Endodermal cell (in vitro differentiated cells): ENCODE results near the genes LIMS3, NPHP1, TTL and SLC20A1.

DNA sequence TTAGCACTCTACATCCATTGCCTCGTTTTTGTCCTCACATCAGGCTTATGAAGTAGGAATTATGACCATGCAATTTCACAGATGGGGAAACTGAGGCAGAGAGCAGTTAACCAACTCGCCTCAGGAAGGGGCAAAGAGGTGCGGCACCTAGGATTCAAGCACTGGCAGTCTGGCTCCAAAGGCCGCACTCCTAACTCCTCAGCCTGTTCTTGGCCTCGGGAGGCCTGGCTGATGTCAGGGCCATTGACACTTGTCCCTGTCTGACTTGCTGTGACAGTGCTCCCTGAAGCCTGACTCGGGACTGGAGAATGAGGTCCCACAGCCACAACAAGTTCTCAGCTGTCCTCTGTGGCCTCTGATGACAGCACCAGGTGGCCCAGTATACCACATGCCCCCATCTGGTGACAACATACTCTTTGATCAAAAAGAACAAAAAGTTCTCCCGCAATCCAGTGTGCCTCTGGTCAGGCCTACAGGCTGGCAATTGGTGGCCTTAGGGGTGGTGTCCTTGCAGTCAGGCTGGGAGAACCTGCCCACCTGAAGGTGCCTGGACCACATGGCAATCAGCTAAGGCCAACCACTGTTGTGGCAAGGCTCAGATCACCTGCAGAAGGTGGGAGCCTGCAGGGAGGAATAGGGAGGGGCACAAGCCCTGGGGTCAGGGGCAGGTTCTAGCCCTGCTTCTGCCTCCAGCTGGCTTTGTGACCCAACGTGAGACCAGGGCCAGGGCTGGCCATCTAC is 102.6 kb downstream of the SEPTIN10 start:
- PRO-cap, result no peak

- PRO-cap, result no peak
Observed at GRCh38 chr2:109567849-109568048, 46.0 kb downstream of the SEPTIN10 start.

GRCh38 chr2:109675734-109676275 is 61.6 kb downstream of the SOWAHC start:
- PRO-cap, result no peak

DNA sequence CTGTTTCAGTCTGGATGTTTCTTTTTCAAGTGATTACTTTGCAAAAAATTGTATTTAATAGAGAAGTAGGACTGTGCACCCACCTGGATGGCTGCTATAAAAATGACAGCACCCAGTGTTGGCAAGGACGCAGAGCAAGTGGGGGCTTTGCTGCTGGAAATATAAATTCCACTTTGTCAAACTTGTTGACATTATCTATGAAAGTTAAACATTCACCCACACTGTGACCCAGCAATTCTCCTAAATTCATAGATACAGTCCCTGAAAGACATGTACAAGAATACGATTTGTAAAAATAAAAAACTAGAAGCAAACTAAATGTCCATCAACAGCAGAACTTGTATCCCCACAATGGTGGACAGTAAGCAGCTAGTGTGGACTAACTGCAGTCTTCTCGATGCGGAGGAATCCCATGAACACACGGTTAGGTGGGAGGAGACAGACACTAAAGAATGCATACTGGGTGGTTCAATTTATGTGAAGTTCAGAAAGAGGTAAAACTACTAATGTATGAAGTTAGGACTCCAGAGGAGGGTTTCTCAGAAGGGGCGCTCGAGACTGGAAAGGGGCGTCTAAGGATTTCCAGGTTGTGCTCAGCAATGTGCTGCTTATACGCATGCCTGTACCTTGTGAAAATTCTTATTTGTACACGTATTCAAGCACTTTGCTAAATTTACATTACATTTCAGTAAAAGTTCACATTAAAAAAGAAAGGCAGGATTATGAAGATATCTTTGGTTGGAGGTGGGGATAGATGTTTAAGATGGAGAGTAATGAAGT is 66.8 kb downstream of the SOWAHC start:
- PRO-cap, result no peak

GRCh38 chr2:109898446-109898960 is at the start of gene LIMS3:
LIMS3 (plus strand) TSS chr2:109898688.
- PRO-cap, result no peak

DNA sequence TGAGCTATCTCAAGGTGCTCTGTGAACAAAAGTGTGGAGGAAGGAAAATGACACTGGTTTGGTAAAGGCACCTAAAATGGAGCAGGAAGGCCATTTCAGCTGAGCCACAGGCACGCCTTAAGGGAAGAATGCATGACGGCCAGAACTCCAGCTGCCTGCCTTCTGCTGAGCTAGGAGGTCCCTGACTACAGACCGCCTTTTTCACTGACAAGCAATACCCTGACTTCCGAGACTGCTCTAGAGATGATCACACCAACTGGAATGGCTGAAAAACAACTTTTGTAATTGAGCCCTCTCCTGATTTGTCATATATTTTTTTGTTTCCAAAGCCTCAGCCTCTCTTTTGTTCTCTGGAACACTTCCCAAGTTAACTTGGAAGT is 61.0 kb downstream of the MALL start:
- PRO-cap, result bidirectional peak, plus-strand start at position 93 of the sequence, minus-strand start at position 130 of the sequence

DNA sequence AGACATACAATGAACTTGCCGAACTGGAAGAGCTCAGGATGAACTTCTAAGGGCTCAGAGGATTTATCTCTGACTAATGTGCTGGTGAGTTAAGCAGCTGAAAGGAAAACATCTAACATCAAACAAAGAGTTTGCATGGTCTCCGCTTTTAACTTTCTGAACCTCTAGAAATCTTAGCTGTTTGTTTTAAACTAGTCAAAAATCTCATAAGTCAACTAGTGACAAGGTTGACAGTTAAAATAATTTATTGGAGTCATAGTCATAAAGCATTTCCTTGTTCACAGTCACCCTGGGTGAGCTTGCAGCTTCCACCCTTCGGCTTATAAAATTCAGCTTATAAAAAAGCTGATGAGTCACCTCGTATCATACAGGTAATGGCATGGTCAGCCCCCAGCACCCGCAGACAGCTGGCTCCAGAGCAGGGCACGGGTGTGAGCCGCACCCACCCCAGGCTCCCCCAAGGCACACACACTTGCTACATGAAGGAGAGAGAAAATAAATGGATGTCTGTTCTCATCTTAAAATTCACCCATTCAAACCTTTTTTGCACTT is 9.6 kb downstream of the MALL start:
- PRO-cap, result no peak

- PRO-cap, result no peak
Observed at GRCh38 chr2:110116340-110116843, 770 bp upstream of the MALL start.

GRCh38 chr2:110170076-110170701 is 34.6 kb downstream of the NPHP1 start:
- PRO-cap, result no peak

DNA sequence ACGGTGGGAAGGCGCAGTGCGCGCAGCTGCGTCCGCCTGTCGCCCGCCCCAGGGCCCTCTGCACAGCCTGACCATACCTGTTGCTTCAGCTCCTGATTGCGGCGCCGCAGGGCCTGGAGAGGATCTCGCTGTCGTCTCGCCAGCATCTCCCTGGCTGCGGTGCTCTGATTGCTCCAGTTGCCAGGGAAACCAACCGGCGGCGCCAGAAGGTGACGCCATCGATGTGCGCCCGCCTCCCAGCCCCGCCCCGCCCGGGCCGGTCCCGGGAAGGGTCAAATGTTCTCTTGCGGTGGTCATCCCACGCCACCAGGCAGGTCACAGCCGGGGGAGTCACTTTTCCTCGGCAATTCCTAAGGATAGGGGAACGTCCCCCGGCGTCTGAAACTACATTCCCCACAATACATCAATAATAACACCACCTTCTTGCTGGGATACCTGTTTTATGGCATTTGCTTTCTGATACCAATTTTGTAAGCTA is at the start of gene NPHP1:
Gene NPHP1 (minus strand): TSS at position 191 of the 478 bp plus-strand sequence.
- PRO-cap, result bidirectional peak, plus-strand start at position 275 of the sequence, minus-strand start at position 60 of the sequence

GRCh38 chr2:111032483-111033476 is 87.9 kb upstream of the BCL2L11 start:
- PRO-cap, result no peak

GRCh38 chr2:111121836-111122076 is 1.0 kb downstream of the BCL2L11 start:
- PRO-cap, result no peak

- PRO-cap, result no peak
Observed at GRCh38 chr2:111176413-111177127, 55.9 kb downstream of the BCL2L11 start.

DNA sequence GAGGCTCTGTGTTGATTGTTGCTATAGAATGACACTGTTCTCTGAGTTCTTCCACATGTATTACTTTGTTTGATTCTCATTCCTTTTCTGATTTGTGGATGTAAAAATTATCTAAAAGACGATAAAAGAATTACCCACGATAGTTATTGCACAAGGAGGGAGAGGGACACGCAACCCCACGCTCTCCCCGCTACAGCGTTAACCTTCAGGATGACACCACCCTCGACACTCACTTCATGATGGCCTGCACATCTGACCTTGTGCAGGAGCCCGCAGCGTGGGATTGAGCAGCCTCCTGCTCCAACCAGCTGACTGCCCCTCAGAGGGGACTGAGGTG is 156.2 kb downstream of the BCL2L11 start:
- PRO-cap, result no peak

- PRO-cap, result no peak
Observed at GRCh38 chr2:111704349-111704782, 179.6 kb downstream of the ANAPC1 start.

GRCh38 chr2:111957676-111958649 is 59.6 kb downstream of the MERTK start:
- PRO-cap, result no peak

DNA sequence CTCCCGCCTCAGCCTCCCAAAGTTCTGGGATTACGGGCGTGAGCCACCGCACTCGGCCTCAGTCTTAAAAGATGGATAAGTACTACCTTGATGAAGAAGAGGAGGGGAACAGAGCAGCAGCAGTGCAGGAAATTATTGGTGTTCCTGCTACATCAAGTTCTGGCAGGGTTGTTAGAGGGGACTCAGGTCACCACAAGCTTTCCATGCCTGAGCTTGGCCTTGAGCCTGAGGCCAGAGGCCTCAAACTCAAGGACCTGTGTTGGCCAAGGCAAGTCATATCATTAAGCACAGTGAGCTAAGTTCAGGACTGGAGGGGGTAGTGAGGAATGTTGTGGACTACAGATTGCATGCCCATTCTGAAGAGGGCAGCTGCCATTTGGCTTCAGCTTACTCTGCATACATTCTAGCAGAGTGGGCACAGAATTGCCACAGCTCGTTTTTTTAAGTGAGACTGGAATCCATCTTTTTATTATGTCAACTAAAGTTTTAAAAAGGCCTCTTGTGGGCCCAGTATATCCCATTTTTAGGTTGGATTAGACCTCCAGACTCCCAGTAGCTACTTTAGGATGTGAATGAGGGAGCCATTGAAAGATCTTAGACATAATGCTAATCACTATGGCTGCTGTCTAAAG is 3.1 kb downstream of the TMEM87B start:
- PRO-cap, result no peak

DNA sequence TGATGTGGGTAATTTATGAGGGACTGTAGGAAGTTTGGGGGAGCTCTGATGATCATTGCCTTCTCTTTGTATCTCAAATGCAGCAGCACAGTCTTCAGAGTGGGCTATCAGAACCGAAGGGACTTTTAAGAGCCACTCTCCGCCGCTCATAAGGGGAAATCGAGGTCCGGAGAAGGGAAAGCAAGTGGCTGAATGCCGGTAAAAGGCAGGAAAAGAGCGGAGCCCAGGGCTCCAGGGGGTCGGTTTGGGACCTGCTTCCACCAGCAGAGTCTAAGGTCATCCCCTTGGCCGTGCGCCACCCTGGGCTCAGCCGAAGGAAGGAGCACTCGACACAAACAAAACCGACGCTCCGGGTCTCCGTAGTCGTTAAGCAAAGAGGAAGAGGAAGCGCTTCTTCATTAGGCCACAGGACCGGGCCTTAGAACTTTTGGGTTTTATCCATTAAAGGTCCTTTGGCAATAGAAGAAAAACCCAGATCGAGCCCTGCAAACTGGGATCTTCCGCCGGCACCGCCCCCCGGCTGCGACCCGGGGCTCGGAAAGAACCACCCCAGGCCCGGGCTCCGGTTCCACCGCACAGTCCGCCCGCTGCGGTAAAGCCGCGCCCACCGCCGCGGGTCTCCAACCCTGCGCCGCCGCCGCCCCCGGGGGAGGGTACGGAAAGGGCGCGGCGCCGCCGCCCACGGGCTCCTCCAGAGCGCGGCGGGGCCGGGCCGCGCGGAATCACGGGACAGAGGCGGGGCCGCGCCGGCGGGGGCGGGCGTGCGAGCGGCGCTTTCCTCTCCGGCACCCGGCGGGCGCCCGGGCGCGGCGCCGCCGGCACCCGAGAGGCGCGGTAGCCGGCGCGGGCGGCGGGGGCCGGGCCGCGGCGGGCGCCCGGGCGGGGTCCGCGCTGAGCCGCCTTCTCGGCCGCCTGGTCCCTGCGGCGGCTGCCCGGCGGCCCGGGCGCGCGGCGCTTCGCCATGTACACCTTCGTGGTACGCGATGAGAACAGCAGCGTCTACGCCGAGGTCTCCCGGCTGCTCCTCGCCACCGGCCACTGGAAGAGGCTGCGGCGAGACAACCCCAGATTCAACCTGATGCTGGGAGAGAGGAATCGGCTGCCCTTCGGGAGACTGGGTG is at the start of gene TTL:
Gene TTL (plus strand): TSS at position 773 of the 1,121 bp plus-strand sequence.
- PRO-cap, result bidirectional peak, plus-strand start at position 730 of the sequence, minus-strand start at position 542 of the sequence; bidirectional peak, plus-strand start outside the sequence, minus-strand start at position 1,040 of the sequence

GRCh38 chr2:112645782-112646536 is at the start of gene SLC20A1:
SLC20A1 (plus strand) TSS chr2:112645939.
- PRO-cap, result bidirectional peak, plus-strand start at chr2:112645939, minus-strand start at chr2:112645514; bidirectional peak, plus-strand start at chr2:112646158, minus-strand start at chr2:112646084; bidirectional peak, plus-strand start at chr2:112646359, minus-strand start at chr2:112646288

GRCh38 chr2:112656626-112657278 is 11.0 kb downstream of the SLC20A1 start:
- PRO-cap, result no peak